Aorta (tissue), 1 donor: ENCODE results near the genes SOX4, NRSN1 and RIPOR2.

GRCh38 chr6:21593212-21593655 is 317 bp upstream of the SOX4 start:
- PRO-cap, result no peak

DNA sequence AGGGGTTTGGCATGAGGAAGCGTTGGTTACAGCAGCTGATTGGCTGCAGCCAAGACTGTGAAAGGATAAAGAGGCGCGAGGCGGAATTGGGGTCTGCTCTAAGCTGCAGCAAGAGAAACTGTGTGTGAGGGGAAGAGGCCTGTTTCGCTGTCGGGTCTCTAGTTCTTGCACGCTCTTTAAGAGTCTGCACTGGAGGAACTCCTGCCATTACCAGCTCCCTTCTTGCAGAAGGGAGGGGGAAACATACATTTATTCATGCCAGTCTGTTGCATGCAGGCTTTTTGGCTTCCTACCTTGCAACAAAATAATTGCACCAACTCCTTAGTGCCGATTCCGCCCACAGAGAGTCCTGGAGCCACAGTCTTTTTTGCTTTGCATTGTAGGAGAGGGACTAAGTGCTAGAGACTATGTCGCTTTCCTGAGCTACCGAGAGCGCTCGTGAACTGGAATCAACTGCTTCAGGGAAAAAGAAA is at the start of gene SOX4:
Gene SOX4, plus strand, starts transcription at position 96 of the 473 bp plus-strand sequence.
- PRO-cap, result unidirectional peak, plus-strand start at position 96 of the sequence

DNA sequence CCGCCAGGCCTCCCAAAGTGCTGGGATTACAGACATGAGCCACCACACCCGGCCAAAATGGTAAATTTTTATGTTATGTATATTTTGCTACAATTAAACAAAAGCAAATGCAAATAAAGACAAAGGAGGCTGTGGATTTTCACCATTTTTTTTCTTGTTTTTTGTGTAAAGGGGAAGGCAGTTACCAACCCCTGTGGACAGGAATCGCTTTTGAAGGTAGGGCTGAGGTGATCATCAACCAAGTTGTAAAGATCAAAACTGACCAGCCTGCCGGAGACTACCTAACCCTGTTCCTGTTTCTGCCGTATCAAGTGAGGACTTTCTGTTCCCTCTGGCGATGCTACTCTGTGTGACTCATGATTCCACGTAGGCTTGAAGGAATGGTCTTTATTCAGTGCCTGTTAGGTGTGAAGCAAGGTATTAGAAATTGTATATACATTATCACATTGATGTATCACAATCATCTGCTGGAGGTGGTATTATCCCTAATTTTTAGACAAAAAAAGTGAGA is 161.3 kb downstream of the SOX4 start:
- PRO-cap, result no peak

DNA sequence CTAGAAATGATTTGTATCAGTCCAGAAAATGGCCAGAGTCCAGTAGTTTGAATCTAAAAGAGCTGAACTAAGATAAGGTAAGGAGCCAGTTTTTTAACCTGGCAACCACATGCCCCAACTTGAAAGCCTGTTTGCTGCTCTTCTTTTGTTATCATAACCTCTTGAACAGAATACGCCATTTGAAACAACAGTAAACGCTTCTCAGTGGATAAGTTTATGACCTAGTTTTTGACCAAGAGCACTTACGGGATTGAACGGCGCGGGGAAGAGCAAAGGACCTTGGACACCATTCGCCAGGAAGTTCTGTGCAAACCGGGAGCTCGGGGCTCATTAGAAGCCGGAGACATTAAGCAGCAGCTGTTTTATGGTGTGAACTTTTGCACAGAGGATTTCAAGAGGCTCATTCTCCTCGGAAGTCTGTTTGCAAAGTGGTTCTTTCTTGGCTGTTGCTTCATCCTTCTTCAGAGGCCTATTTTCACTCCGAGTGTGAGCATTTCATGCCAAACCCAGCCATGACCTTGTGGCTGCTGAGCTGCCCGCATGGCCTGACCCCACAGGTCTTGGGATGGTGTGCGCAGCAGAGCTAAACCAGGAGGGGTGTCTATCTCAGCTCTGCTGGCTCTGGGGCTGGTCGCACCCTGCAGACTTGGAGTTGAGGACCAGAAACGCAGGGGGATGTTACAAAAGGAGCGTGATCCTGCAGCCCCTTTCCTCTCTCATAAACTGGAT is 215.2 kb downstream of the SOX4 start:
- PRO-cap, result no peak

DNA sequence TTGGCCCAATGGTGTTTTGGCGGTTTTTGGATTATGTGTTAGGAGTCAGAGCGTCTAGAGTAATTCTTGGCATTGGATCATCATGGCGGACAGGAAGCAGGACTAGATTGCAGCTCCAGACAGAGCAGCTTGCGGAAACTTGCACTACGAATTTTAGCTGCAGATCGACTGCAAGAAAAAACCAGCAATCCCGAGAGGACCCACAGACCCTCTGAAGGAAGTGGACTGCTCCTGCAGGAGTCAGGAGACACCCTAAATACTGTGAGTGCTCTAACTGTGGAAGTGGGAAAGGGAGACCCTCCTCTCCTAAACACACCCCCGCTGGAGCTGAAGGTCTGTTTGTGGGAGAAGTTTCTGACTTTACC is 280.2 kb downstream of the SOX4 start:
- PRO-cap, result no peak

GRCh38 chr6:21885385-21886268 is 292.1 kb downstream of the SOX4 start:
- PRO-cap, result no peak

- PRO-cap, result no peak
Observed at GRCh38 chr6:21887239-21888127, 293.9 kb downstream of the SOX4 start.

DNA sequence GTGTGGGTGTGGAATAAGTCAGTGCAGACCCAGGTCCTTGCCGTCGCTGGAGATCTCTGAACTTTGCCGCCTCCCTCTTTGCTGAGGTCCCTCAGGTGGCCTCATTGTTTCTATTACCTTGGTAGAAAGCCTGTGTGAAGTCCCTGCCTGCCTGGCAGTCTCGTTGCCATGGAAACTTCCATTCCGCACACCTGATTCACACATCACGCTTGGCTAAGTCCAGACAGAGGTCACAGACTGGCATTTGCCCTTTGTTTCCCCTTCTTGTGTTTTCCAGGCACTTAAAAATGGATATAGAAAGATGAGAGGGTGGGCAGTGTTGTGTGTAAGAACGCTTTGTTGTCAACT is 260.6 kb downstream of the PRL start:
- PRO-cap, result no peak

- PRO-cap, result no peak
Observed at GRCh38 chr6:22785066-22785458, 215.7 kb downstream of the HDGFL1 start.

GRCh38 chr6:24125868-24126521 is at the start of gene NRSN1:
Gene NRSN1 (plus strand): TSS chr6:24126215.
- PRO-cap, result no peak

- PRO-cap, result no peak
Observed at GRCh38 chr6:24329972-24330597, 27.8 kb downstream of the DCDC2 start.

DNA sequence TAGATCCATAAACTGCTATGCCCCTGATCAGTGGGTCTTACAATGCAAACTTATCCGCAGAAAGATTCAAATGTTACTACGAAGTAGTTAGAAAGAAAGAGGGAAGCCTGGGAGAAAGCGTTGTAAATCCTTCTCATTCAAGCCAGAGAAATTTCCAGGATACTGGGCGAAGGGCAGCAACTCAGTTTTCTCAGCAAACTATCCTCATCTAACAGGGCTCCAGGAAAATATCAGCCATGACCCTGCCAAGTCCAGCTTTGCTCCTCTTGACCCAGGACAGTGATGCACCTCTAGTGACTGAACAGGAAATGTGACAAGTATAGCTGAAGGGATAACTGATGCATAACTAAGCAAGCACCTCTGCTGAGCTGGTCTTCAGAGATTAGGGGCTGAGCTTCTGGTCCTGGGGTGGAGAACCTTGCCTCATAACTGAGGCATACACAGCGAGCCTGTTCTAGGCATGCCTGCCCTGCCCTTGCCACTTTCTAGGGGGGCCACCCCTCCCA is 22.7 kb downstream of the ALDH5A1 start:
- PRO-cap, result no peak

- PRO-cap, result no peak
Observed at GRCh38 chr6:24522515-24523165, 27.9 kb downstream of the ALDH5A1 start.

GRCh38 chr6:24667431-24667820 is 549 bp downstream of the ACOT13 start:
- PRO-cap, result no peak

DNA sequence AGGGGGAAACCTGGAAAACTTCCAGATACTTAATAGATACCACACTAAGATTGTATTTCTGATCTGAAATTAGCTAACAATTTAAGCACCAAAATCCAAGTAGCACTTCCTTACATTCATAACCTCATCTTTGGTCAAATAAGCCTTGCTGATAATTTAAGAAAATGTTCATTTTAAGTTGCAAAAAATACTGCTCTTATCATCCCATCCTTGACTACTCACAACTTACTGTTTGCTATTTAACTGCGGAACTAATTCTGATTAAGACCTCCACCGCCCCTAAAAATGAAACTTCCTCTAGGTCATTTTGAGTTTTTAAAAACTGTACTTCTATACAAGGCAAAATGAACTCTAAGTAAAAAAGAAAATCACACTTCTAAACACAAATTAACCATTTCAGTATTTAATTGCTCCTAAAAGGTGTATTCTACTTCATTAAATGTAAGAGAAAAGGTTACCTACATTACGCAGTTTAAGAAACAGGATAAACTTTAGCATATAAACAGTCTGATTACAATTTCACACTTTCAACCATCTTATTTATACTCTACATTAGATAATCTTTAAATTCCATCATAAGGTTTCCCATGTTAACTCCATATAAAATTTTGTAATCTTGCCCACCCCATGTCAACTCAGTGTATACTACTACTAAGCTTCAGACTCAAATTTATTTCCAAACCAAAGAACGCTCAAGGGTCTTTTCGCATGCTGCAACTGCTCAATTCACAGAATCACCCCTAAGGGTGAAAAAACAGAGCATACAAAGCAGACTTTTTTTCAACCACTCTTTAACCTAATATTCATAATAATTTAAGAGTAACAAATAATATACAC is 1.1 kb downstream of the C6orf62 start:
- PRO-cap, result no peak

DNA sequence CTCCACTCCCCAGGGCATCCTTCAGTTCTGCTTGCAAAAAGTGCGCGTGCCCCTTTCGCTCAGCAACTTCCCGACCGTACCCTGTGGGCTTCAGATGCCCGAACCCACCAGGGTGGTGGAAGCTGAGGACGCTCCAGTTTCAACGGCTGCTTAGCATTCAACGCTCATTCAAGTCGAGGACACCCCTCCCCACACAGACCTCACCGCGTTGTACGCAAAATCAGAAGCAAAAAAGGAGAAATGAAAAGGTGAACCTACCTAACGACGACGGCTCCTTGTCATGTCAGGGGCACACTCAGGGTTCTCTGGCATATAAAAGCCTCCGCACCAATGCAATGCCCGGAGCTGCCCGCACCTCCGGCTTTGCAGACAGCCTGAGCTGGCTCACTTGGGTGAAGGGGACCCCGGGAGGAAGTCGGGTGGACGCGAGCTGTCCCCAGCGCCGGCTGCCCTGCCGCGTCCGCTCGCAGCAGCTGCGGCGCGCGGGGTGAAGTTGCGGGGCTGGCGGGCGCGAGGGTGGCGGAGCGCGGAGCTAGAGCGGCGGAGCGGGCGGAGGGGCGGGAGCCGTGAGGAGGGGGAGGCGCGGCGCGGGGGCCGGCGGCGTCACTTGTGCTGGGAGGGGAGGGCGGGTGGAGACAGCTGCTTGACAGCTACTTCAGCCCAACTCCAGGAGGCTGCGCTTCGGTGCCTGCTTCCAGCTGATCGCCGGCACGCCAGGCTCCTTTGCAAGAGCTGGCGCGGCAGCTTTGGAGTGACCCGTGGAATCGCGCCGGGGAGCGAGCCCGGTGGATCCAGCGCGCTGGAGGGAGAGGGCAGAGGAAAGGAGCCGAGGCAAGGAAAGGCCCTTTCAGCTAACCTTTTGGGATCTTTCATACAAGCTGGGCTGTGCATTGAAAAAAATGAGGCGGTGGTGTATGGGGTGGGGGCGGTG is 24.9 kb downstream of the RIPOR2 start:
- PRO-cap, result no peak

- PRO-cap, result no peak
Observed at GRCh38 chr6:24935636-24936228, at the start of gene RIPOR2. Gene RIPOR2 (minus strand): TSS chr6:24935960.

DNA sequence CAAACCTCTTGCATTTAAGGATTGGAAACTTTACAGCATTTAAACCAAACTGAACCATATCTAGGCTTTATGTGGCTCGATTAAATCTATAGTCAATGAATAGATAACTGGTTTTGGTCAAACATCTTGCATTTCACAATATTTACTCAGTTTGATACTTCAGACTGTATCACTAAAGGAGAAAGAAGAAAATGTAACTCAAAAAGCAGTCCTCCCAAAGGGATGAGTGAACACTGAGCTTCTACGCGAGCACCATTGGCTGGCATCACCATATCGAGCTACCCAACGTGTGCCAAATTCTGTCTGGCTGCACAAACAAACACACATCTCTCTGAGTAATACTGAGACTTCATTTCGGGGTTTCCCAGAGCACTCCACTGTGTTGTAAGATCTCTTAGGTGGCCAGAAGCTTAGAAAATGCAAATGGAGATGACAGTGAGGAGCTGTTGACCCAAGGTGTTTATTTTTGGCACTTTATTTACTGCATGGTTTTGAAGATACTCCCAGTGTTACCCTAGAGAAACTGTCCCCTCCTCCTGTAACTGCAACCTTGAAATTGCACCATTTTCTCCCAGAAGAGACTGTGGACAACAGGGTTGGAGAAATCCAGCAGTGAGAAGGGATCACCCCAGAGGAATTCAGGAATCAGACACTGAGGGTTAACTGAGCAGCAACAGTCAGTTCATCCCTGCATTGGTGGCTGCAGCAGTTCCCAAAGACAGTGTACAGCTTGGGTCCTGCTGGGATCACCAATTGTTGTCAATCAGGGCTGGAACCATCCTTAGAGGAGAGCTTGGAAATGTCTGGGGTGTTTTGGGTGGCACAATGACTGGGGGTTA is 910 bp upstream of the RIPOR2 start:
- PRO-cap, result no peak

DNA sequence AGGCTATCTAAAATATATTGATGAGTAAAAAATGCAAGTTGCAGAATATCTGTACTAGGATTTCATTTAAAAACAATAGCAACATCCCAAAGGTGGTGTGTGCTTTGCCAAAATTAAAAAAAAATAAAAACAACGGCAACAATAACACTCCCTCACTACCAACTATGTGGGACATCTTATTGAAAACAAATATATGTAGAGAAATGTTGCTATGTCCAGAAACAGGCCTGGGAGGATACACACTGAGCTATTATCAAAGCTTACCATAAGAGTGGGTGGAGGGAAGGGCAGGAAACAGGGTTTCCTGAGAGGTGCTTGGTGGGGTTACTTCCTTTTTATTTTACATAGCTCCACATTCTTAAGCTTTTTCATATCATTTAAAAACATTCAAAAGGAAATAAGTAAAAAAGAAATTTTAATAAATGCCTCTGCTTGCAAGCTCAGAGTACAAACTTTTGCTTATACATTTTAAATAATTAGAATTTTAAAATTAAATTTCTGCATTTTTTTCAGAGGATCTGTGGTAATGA is 150.0 kb upstream of the RIPOR2 start:
- PRO-cap, result no peak

GRCh38 chr6:25153667-25154658 is 125.2 kb upstream of the CARMIL1 start:
- PRO-cap, result no peak